ENCODE results near the genes SLC25A33 and RBP7.

DNA sequence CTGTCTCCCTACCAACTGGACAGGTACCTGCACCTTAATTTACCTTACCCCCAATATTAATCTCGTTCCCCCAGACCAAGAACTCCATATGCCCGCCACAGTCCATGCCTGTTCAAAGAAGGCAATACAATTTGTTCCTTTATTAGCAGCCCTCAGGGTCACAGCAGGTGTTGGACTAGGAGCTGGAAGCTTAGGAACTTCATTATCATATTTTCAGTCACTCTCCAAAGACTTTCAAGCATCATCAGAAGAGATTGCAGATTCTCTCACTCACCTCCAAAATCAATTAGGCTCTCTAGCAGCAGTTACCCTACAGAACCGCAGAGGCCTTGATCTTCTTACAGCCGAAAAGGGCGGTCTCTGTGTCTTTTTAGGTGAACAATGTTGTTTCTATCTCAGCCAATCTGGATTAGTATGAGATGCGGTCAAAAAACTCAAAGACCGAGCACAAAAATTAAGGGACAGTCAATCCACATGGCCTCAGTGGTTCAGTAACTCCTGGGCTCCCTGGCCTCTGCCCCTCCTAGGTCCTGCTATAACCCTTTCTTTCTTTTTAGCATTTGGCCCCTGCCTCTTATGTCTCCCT lies 19.0 kb upstream of the CA6 start:
- RRBS: no CpG with 5 or more reads among the region's 7 CpGs

- RRBS: no CpG with 5 or more reads among the region's 3 CpGs
Observed at GRCh38 chr1:9029192-9029624, 3.0 kb upstream of the SLC2A7 start.

- RRBS: 77% methylated on average over 16 of the region's 41 CpGs
Observed at GRCh38 chr1:9071545-9072054, 2.2 kb upstream of the SLC2A5 start.

GRCh38 chr1:9151400-9152009 lies 22.6 kb upstream of the GPR157 start:
- RRBS: no CpG with 5 or more reads among the region's 18 CpGs

DNA sequence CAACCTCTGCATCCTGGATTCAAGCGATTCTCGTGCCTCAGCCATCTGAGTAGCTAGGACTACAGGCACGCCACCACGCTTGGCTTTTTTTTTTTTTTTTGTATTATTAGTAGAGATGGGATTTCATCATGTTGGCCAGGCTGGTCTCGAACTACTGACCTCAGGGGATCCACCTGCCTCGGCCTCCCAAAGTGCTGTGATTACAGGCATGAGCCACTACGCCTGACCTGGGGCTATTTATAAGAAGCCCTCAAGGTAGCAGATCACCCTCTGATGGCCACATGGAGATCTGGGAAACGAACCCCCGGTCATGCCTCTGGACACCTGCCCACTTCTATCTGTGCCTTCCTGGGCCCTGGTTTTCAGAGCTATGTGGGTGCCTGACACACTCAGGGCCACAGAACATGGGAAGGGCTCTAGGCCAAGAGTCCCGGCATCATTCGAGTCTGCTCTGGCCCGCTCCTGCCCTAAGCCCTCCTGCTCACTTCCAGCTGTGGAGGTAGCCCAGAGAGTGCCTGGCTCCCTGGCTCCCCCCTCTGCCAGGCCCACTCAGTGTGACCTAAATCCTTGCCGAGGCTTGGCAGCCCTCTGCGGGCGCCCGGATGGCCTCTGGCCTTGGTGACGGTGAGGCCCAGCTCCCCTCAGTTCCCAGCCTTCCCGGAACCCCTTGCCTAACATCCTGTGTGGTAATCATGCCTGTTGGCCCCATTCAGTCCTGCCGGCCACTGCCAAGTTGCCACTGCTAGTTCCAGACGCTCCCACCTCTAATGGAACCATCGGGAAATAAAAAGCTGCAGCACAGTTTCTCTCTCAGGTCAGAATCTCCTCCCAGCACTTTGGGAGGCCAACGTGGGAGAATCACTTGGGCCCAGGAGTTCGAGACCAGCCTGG lies 1.5 kb upstream of the H6PD start:
- RRBS: 60% methylated on average over 3 of the region's 23 CpGs

DNA sequence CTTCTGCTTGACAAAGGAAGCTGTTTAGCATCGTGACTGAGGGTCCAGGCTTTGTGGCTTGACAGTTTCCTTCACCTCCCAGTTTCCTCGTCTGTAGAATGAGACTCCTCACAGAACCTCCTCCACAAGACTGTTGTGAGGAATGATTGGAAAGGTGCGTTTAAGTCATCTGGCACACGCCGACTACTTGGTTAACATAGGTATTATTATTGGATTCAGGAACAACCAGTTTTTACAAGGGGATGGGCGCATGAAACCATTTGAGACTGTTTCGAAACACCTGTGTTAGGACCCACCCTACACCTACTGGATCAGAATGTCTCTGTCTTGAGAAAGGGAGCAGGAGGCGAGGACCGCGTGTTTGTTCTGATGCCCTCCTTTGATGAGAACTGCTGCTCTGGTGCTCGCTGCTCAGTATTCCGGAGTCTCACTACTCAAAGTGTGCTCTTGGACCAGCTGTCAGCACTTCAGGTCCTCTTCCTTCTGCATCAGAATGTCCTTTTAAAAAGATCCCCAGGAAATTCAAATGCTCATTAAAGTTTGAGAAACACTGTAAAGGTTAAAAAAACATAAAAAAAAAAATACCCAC lies 7.3 kb downstream of the H6PD start:
- RRBS: no CpG with 5 or more reads among the region's 12 CpGs

GRCh38 chr1:9244200-9244677 lies 9.7 kb downstream of the H6PD start:
- RRBS: no CpG with 5 or more reads among the region's 5 CpGs

GRCh38 chr1:9295727-9296539 lies 3.2 kb downstream of the SPSB1 start:
- RRBS: no CpG with 5 or more reads among the region's 19 CpGs

GRCh38 chr1:9338773-9339161 lies 46.1 kb downstream of the SPSB1 start:
- RRBS: 81% methylated on average over 8 of the region's 16 CpGs

GRCh38 chr1:9413949-9414326 lies 121.2 kb downstream of the SPSB1 start:
- RRBS: no CpG with 5 or more reads among the region's 4 CpGs

DNA sequence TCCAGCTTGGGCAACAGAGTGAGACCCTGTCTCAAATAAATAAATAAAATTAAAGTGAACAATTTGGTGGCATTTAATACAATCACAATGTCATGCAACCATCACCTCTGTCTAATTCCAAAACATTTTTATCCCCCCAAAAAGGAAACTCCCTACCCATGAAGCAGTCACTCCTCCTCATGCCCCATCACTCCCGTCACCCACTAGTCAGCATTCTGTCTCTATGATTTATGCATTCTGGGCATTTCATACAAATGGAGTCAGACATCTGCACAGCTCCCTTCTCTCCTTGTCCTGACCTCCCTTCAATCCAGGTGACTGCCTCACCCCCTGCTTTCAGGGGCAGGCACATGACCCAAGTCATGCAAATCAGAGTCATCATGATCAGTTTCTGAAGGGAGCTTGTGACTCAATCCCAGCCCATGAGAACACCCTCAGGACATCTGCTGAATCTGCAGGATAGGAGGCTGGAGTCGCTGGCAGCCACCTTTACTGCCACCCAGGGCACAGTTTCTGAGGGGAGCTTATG lies 62.6 kb upstream of the SLC25A33 start:
- RRBS: no CpG with 5 or more reads among the region's 2 CpGs

DNA sequence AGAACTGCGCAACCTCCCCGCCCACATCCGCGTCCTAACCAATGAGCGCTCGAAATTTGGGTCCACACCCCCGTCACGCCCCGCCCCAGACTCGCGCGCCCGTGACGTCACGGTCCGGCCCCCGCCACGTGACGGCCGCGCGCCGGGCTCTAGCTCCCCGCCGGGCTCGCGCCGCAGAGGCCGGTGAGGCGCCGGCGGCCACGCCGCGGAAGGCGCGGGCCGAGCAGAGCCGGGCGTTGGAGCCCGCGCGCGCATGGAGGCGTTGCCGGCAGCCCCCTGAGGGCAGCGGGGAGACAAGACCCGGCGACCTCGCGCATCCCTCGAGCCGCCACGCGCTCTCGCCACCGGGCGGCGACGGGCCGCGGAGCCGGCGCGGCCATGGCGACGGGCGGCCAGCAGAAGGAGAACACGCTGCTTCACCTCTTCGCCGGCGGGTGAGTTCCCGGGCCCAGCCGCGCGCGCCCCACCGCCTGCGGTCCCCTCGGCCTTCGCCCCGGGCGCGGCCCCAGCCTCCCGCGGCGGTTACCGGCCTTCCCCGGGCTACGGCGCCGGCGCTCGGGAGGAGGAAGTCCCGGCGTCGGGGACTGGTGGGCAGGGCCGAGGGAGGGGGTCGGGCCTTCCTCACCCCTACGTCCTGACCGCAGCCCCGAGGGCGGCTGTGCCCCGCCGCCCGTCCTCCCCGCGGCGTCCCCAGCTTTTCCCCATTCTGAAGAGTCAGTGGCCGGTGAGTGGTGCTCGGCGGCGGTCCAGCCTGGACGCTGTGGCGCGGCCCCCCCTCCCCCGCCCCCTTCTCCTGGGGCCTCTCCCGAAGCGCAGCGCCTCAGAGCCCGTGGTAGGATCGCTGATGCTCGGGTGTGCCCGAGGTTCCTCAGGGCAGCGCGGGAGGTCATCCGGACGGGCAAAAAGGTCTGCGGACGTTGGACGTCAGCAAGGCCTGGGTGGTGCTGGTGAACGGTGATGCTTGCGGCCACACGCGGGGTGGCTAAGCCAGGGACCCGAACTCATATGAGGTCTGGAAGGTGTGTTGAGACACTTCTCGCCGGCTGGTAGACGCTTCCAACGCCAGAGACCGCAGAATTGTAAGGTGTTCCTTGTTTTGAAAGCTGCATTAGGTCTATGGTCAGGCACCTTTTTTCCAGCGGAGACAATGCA lies at the start of gene SLC25A33:
TSS of gene SLC25A33 (plus strand) at position 152 of the 1,152 bp plus-strand sequence.
- RRBS: 2% methylated on average over 26 of the region's 142 CpGs

GRCh38 chr1:9557666-9558499 lies 18.6 kb downstream of the SLC25A33 start:
- RRBS: no CpG with 5 or more reads among the region's 13 CpGs

GRCh38 chr1:9558594-9559155 lies 19.4 kb downstream of the SLC25A33 start:
- RRBS: no CpG with 5 or more reads among the region's 7 CpGs

DNA sequence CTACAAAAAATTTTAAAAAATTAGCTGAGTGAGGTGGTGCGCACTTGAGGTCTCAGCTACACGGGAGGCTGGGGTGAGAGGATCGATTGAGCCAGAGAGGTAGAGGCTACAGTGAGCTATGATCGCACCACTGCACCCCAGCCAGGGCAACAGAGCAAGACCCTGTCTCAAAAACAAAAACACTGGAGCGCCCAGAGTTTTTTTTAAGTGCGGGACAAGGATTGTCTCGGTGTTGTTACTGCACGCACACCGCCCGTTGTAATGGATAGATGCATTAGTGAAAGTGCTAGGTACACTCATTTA lies 37.1 kb downstream of the PIK3CD start:
- RRBS: no CpG with 5 or more reads among the region's 10 CpGs

DNA sequence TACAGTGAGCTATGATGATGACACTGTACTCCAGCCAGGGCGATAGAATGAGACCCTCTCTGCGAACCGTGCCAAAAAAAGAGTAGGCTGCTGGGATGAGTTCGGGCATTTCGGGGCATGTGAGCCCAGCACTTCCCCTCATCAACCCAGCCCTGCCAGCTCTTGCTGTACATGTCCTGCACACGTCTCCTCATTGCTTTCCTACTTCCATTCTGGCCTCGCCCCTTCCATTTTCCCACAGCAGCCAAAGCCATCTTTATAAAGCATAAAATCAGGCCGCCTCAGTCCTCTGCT lies 47.6 kb downstream of the PIK3CD start:
- RRBS: no CpG with 5 or more reads among the region's 8 CpGs

DNA sequence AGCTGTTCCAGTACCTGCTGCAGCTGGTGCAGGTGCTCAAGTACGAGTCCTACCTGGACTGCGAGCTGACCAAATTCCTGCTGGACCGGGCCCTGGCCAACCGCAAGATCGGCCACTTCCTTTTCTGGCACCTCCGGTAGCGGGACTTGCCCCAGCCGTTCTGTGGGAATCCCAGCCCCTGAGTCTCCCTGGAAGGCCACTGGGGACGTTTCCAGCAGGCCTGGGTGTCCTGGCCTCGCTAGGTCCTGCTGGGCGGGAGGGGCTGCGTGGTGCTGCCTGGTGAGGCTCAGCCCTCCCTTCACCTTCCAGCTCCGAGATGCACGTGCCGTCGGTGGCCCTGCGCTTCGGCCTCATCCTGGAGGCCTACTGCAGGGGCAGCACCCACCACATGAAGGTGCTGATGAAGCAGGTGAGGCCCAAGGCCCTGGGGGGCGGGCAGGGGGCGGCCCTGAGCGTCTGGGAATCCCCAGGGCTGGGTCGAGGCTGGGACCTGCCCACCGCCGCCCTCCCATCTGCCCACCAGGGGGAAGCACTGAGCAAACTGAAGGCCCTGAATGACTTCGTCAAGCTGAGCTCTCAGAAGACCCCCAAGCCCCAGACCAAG lies 70.0 kb downstream of the PIK3CD start:
- RRBS: 93% methylated on average over 4 of the region's 25 CpGs

- RRBS: no CpG with 5 or more reads among the region's 26 CpGs
Observed at GRCh38 chr1:9731506-9732289, 80.2 kb downstream of the PIK3CD start.

DNA sequence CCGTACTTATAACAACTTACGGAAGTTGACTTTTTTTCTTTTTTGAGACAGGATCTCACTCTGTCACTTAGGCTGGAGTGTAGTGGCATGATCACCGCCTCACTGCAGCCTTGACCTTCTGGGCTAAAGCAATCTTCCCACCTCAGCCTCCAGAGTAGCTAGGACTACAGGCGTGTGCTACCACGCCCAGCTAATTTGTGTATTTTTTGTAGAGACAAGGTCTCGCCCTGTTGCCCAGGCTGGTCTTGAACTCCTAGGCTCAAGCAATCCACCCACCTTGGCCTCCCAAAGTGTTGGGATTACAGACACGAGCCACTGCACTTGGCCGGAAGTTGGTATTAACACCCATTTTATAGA lies 15.7 kb upstream of the CLSTN1 start:
- RRBS: no CpG with 5 or more reads among the region's 8 CpGs

GRCh38 chr1:9996895-9997541 lies at the start of gene RBP7:
TSS of gene RBP7 (plus strand) at chr1:9997228.
- RRBS: 20% methylated on average over 3 of the region's 60 CpGs

All from AG04449 (cell line).